SJSA1 (cell line): Measurements from ENCODE around the gene TMSB10.

DNA sequence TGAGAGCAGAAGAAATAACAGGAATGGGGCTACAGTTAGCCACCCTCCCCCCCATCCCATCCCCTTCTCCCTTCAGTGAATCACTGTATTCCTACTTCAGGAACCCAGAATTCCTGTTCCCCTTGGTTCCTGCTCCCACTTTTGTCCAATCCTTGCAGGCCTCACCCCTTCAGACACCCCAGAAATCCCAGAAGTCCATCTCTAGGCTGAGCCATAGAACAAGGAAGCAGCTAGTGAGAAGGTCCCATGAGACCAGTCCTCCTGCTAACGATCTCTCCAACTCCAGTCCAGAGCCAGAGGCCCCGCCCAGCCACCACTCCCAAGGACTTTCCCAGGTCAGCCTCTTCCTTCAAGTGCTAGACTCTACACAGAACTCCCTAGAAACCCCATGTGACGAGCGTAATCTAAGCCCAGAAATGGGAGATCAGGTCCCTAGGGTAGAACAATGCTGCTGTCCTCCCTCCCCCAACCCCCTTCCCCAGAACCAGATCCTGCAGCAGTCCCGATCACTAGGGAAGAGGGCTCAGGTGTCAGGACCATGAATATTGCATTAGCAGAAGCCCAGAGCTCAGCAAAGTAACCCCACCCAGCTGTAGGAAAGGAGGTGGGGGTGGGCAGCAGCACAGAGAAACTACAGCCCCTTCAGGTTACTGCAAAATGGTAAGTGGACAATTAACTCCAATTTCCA is 6.9 kb downstream of the DCTN1 start:
- RAMPAGE, long total RNA = no peak

GRCh38 chr2:74471132-74471815 is 1.2 kb downstream of the MRPL53 start:
- RAMPAGE, long total RNA = no peak

DNA sequence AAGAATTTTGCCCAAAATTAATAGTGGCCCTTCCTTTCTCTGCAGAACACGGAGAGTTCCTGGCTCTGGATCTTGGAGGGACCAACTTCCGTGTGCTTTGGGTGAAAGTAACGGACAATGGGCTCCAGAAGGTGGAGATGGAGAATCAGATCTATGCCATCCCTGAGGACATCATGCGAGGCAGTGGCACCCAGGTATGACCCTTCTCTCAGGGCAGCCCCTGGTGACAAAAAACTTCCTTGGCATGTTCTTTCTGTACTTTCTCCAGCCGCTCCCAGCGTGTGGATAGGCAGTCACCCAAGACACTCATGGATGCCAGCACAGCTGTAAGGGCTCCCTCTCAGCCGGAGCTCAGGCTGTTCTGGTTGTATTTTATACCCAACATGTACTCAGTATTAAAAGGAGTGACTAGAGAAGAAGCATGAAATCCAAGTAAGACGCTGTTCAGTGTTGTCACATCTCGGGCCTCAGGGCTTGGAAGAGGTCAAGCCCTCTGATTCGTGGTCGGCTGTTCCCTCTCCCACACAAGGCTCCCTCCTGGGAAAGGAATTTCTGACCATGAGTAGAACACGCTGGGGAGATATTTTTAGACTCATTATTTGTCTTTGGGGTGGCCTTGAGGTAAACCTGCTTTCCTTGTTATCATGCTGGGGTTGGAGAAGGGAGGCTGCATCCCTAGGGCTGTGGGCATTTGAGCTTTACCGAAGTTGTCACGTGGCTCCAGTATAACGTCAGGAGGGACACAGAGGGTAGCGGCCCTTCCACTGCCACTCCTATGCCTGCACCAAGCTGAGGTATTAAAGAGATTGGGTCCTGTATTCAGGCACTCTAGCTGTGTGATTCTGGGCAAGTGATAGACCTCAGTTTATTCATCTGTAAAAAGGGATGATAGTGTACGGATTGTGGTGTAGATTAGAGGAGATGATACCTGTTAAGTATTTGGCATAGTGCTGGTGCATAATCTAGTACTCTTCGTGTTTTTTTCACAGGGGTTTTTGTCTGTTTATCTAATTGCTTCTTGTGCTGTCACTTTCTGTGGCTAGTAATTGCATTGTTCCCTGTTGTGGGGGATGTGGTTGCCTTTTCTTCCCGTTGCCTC is 34.0 kb downstream of the HK2 start:
- RAMPAGE, long total RNA = no peak

- RAMPAGE, long total RNA = no peak
Observed at GRCh38 chr2:74872085-74872596, 38.2 kb downstream of the HK2 start.

DNA sequence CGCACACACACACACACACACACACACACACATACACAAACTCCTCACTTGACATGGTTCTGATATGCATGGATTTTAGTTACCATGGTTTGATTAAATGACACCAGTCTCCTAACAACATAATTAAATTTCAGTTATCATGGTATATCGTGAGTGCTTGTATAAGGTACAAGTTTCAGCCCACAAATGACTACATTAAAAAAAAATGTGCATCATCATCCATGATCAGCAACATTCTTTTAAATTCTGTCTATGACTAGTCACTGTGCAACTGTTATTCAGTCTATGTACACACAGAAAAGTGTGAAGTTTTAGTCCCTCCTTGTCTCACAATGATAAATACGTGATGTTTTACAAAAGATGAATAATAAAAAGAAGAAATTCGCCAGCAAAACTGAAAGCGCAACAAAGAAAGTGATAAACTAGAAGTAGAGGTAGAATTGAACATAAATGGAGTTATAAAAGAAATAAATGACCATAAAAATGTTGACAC is 39.6 kb upstream of the TACR1 start:
- RAMPAGE, long total RNA = no peak

DNA sequence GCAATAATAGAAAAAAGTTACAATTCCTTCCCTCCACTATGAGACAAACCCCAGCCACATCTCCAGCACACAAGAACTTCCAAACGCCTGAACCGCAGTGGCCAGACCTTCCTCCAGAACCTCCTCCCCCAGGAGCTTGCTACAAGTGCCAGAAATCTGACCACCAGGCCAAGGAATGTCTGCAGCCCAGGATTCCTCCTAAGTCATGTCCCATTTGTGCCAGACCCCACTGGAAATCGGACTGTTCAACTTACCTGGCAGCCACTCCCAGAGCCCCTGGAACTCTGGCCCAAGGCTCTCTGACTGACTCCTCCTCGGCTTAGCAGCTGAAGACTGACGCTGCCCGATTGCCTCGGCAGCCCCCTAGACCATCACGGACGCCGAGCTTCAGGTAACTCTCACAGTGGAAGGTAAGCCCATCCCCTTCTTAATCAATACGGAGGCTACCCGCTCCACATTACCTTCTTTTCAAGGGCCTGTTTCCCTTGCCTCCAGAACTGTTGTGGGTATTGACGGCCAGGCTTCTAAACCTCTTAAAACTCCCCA is 431.6 kb downstream of the LRRTM4 start:
- RAMPAGE, long total RNA = no peak

DNA sequence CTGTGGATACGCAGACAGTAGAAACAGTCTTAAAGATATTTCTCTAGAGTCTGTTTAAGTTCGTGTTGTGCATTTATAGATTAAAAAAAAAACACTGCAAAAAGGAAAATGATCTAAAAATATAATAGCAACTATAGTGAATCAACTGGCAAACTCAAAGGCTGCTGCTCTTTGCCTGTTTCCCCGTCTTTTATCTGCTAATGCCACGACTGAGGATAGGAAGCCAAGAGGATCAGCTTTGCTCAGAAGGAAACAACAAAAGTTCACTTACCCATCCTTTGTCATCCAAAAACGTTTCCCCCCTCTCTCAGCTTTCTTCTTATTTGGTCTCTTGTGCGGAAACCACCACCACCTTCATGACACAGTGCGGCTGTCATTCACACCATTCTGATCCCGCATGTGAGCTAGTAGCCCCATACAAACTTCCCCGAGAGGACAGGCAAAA is 757 bp downstream of the LRRTM4 start:
- RAMPAGE, long total RNA = no peak

DNA sequence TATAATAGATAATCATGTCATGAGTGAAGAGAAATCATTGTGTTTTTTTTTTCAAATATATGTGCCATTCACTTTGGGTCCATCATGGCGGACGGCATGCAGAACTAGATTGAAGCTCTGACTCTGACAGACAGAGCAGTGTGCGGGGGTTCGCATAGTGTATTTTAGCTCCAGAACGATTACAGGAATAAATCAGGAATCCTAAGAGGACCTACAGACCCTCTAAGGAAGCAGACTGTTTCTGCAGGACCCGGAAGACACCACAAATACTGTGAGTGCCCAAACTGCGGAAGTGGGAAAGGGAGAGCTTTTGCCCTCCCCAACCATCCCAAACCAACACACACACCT is 484.4 kb upstream of the REG3G start:
- RAMPAGE, long total RNA = no peak

DNA sequence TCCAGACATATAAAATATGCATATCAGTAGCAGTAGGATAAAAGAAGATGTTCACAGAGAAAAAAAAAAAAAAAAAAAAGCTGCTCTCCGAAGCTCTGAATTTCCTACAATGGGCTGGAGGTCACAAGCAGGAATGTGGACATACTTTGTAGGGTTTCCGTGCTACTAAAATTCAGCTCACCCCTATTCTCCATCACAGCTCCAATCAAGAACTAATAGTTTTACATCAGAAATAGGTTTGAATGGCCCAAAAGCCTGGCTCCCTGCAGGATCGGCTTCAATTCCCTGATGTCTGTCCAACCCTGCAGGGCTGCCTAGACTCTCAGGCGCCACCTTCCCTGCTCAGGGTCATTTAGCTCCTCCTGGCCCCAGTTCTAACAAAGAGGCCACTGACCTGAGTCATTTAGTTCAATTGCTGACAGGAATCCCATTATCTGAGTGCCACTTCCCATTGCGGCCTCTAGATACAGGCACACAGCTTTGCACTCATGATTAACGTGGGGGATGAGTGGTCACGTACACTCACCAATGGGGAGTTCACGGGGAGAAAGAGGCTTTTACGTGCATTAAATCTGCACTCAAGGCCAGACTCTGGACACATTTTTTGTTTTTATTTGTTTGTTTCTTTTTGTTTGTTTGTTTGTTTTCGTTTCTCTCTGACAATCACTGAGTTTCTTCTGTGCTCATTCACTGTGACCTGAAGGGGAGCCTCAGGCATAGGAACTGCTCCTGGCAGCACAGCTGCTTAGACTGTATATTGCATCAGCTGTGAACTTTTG is 119.1 kb upstream of the CTNNA2 start:
- RAMPAGE, long total RNA = no peak

DNA sequence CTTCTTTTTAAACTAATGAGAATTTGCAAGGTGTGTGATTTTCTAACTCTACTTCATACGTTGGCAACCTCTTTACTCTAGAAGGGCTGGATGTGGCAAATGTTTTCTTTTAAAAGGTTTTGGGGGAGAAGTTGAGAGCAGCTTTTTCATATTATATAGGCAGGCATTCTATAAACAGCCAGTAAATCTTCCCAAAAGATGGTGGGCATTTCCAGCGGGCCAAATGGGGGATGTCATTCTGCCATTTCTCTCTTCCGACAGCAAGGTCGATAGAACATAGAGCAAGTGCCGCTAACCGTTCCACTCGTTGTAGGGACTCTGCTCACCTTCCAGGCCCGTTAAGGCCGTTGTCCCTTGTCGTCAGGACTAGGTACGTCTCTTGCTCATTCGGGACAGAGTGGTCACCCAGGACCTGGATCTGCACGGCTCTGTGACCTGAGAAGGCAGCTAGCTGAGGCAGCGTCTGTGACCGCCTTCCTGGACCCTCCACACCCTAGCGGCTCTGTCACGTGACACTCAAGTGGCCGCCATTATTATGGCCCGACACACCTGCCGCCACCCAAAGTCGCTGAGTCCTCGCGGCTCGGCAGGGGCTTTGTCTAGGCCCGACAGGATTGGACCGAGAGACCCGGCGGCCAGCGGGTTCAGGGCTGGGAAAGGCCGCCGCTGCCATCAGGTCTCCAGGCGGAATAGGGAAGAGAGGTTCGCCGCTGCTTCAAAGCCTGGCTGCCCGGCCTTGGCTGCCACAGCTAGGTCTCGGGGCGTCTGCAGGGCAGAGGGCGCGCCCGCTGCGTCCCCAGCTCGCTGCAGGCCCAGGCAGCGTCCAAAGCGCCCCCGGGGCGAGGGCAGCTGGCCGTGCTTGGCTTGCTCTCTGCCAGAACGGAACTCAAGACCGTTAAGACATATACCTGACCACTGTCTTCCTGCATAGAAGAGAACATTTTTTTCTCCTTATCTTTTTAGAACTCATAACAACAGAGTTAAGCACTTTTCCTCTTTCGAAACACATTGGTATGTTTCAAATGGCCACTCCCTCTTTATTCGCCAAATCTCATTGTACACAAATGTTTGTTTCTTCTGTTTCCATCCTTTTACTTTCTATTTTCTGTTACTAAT is 1162.5 kb upstream of the LRRTM1 start:
- RAMPAGE, long total RNA = no peak

GRCh38 chr2:81481875-81482468 is 1177.4 kb upstream of the LRRTM1 start:
- RAMPAGE, long total RNA = no peak

DNA sequence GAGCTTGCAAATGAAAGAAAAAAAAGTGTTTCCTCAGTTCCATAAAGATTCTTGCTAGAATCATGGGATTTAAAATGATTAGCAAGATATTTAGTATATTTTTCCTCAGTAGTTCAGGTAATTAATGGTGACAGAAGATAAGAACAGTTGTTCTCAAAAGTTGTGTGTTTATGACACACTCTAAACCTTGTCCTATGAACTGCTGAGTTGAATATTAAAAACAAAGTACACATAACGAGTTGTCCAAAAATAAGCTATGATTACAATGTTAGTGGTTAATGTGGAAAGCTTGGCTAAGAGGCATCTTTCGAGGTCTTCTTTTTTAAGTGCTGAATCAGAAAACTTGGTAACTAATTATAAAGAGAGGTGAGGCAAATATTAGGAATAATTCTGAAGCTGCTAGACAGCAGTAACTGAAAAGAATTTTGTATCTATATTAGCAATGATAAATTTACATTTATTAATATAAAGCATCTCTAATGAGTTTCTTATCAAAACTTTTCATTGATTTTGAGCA is 1088.7 kb downstream of the SUCLG1 start:
- RAMPAGE, long total RNA = no peak

DNA sequence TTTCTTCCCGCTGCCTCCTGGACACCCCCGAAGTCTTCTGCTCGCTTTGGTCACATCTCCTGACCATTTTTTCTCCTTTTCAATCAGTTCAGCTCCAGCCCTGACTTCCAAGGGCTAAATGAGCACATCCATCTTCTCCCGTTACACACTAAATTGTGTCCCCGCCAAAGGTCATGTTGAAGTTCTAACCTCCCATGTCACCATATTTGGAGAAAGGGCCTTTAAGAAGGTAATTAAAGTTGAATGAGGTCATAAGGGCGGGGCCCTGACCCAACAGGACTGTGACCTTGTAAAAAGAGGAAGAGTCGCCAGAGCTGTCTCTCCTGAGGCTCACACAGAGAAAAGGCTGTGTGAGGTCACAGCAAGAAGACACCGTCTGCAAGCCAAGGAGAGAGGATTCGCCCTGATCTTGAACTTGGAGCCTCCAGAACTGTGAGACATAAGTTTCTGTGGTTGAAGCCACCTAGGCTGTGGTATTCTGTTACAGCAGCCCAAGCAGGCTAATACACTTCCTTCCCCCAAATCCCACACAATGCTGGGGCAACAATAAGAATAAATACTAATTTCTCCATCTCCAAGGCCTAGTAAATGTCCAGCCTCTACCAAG is 24.1 kb downstream of the TRABD2A start:
- RAMPAGE, long total RNA = no peak

DNA sequence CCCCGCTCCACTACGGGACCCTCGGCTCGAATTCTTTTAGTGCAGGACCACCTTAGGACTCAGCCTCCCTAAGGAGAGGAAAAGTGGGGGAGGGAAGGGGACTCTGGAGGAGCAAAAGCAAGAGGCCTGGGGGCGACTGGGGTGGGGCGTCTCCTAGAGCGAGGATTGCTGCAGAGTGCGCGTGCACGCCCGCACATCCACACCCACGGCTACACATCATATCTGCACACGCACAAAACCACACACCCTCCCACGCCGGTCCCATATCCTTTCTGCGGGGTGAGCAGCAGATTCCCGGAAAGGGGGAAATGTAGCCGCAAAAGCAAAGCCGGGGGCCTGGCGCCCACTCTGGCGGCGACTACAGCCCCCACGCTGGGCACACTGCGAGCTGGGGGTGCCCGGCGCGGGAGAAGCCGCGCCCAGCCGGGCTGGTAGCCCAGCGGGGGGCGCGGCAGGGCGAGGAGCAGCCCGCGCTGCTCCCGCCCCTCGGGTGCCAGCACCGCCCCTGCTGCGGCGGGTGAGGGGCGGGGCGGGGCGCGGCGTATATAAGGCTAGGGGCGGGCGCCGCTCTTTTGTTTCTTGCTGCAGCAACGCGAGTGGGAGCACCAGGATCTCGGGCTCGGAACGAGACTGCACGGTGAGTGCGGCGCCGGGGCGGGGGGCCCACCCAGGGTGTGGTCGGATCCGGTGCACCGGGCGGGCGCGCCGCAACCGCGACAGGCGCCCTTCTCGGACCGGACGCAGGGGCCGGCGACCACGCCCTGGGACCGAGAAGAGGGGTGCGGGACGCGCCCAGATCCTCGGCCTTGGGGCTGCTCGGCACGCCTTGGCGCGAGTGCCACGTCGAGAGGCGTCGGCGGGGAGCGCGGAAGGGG is at the start of gene TMSB10:
TSS of gene TMSB10 (plus strand) at position 575 of the 875 bp plus-strand sequence.
- RAMPAGE, long total RNA = start-site peak on the plus strand centred at position 590 of the sequence, 39 bp wide, 10,577 and 20,733 reads in 2 replicates

DNA sequence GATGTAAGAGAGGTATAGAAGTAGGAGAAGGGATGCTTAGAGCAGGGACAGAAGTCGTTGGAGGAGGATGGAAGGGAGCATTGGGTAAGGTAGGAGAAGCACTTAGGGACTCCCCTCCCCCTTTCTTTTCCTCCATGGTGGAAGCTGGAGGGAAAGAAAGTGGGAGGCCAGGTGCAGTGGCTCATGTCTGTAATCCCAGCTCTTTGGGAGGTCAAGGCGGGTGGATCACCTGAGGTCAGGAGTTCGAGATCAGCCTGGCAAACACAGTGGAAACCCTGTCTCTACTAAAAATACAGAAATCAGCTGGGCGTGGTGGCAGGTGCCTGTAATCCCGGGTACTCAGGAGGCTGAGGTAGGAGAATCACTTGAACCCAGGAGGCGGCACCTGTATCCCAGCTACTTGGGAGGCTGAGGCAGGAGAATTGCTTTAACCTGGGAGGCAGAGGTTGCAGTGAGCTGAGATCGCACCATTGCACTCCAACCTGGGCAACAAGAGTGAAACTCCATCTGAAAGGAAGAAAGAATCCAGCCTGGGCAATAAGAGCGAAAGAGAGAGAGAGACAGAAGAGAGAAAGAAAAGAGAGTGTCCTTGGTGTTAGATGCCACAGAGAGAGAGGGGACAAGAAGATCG is 7.3 kb downstream of the TCF7L1 start:
- RAMPAGE, long total RNA = no peak

- RAMPAGE, long total RNA = no peak
Observed at GRCh38 chr2:85155129-85155440, 21.9 kb downstream of the TCF7L1 start.

GRCh38 chr2:85163375-85163879 is 30.2 kb downstream of the TCF7L1 start:
- RAMPAGE, long total RNA = no peak

GRCh38 chr2:85216007-85216521 is 82.9 kb downstream of the TCF7L1 start:
- RAMPAGE, long total RNA = no peak

GRCh38 chr2:85274216-85274591 is 53.6 kb downstream of the TGOLN2 start:
- RAMPAGE, long total RNA = no peak

DNA sequence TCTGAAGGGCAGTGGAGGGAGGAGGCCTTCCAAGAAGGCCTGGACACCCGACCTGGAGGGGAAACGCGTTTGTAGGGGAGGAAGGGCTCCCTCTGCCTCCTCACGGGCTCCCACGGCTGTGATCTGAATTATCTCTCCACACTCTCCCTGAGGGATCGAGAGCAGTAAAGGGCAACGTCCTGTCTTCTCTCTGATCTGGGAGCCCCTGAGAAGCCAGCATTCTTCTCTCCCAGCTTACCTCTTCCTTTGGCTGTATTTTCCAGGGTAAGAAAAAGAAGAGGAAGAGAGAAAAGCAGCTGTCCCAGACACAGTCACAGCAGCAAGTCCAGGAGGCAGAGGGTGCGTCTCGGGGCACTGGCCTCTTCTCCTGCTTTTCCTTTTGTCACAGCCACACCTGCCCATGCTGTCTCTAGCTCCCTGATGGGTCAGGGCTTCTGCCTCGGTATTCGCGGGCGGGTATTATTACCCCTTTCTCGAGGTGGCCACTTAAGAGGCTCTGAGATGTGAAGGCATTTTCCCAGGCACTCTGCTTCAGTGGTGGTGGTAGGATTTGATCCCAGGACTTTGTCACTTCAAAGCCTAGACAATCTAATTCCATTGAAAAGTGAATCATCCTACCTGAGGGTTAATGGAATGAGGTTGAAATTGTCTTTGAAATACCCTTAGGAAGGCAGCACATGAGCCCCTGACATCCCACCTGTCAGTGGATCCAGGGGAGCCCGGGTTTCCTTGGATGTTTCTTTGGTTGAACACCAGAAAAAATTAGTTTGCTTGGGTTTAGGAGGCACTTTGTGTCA is 20.2 kb downstream of the TGOLN2 start:
- RAMPAGE, long total RNA = no peak